Smooth muscle cell (in vitro differentiated cells): ENCODE data around the genes LDHAL6A, TSG101, TMEM86A and MUC15.

DNA sequence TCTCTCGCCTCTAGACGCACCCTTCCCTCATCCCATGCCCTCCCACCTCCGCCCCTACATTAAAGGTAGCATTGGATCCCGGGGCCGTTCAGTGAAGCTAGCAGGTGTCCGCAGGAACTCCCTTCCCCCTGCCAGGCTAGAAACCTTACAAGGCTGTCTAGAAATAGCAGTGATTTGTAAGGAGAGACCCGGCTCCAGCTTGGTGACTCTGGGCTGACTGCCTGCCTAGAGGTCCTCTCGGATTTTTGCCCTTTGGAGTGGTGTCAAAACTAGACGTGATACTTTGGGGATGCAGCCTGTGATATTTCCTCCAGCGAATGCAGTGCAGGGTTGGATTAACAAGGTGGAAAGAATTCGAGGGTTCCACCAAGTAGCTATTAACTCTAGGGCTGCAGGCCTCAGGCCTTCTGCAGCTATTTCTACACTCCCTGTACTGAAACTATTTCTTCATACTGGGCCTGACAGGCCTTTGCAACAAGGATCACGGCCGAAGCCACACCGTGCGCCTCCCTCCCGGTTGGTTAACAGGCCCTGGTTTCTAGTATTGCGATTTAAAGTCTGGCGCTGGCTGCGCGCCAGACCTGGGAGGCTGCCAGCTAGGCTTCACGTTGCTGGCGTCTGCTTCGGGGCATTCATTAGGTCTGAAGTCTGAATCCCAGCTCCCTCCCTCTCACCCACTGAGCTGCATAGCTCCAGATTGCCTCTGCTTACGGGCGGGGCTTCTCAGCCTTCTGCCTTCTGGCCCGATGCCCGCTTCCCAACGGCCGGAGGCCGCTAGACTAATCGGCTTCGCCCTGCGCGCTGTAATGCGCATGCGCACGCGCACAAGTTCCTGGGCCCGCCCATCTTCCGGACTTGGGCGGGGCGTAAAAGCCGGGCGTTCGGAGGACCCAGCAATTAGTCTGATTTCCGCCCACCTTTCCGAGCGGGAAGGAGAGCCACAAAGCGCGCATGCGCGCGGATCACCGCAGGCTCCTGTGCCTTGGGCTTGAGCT is 1.3 kb downstream of the LDHA start:
- RAMPAGE, long total RNA = no peak

- RAMPAGE, long total RNA = no peak
Observed at GRCh38 chr11:18455475-18456258, at the start of gene LDHAL6A. Gene LDHAL6A, plus strand, starts transcription at chr11:18455856.

DNA sequence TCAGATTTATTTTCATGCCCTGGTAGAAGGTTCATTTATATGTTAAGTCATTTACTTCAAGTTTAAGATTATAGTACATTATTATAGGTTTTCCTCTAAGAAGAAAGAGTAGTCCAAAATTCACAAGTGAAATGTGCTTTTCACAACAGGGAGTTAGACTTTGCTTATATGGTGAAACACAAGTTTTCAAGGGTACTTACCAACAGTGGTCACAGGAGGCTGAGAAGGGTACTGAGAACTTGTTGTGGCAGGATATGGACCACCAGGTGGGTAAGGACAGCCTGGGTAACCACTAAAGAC is 24.5 kb downstream of the TSG101 start:
- RAMPAGE, long total RNA = no peak

- RAMPAGE, long total RNA = start-site peak on the minus strand at chr11:18526849-18526910, 533 and 179 reads in 2 replicates; start-site peak on the plus strand at chr11:18526961-18527063, 17 and 31 reads in 2 replicates
Observed at GRCh38 chr11:18526431-18527424, at the start of gene TSG101. Gene TSG101, minus strand, starts transcription at chr11:18526942.

GRCh38 chr11:18698340-18699562 is at the start of gene TMEM86A:
Gene TMEM86A, plus strand, starts transcription at chr11:18698779.
- RAMPAGE, long total RNA = start-site peak on the plus strand at chr11:18698718-18698782, 20 and 19 reads in 2 replicates

- RAMPAGE, long total RNA = no peak
Observed at GRCh38 chr11:19218714-19219392, 17.1 kb upstream of the CSRP3 start.

DNA sequence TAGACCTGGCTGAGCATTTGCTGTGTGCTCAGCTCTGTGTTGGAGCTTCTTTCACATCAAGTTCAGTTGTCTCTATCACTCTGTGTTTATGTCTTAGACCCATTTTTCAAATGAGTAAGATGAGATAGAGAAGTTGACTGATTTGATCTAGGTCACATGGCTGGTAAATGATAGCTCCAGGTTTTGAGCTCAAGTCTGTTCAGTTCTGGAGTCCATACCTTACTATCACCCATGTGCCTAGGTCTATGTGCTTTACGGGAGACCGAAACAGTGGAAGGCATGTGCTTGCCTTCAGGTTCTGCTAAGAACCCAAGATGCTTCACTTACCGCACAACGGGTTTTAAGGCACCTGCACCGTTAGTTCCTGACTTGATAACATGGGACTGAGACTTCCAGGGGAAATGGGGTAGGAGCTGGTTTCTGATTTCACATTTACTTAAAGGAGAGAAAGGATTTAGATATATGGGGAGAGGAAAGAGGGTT is 20.6 kb downstream of the NAV2 start:
- RAMPAGE, long total RNA = no peak

GRCh38 chr11:19813491-19813802 is 100.8 kb downstream of the NAV2 start:
- RAMPAGE, long total RNA = no peak

DNA sequence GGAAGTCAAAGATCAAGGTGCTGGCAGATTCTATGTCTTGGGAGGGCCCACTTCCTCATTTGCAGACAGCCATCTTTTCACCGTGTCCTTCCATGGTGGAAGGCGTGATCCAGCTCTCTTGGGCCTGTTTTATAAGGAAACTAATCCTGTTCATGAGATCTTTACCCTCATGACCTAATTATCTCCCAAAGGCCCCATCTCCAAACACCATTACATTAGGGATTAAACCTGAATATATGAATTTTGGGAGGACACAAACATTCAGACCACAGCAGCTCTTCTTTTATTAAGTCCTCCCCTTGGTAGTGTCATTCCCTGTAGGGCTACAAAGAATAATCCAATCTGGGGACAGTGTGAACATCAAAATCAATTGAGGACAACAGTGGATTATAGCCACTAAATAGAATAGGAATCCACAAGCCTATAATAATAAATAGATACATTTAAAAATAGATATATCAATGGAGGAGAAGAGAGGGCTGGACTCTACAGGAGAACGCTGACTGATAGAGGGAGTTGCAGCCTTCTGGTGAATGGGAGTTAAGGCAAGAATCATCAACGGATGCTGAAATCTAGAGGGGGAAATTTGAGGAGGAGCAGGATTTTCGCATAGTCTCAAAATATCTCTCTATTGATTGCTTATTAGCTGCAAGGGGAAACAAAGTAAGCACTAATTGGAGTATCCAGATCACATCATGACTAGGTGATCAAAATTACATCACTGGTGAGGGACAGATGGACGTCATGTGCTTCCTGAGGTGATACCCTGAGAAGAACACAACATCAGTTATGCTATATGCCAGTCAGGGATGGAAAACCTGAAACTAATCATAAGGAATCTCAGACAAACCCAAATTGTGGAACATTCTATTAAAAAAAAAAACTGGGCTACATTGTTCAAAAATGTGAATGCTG is 124.4 kb downstream of the NAV2 start:
- RAMPAGE, long total RNA = no peak

GRCh38 chr11:19994918-19995469 is 165.3 kb downstream of the DBX1 start:
- RAMPAGE, long total RNA = no peak

DNA sequence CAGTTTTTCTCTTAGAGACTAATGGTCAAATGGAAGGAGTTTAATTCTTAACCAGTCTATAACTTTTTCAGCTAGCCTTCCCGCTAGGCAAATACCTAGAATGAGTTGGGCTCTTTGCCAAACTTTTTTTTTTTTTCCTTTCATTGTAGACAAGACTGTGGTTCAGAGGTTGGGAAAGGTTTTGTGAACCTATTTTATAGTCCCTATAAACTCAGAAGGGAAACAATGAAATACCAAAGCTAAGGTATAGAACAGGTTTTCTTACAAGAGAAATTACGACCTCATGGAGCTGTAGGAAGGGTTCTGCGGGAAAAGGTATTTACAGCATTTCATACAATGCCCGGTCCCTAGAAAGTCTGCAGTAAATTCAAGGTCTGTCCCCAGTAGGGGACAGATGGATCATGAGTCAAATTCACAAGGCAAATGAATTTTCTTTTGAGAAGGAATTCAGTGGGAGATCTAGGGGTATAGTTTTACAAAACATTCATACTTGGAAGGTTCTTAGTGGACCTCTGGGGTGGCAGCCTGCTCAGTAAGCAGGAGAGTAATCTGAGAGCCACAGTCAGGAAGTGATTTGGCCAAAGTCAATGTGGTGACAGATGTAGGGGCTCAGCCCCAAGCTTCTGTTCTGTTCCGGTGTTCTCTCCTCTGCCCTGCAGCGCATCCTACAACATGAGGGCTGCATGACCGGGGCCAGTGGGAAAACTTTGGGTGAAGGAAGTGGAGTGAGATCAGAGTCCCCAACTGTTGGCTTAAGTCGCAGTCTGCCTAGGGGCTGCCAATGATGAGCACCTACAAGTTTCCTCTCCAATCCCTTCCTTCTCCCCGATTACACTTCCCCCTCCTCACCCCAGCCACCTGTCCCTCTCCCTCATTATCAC is 146.7 kb downstream of the DBX1 start:
- RAMPAGE, long total RNA = no peak

GRCh38 chr11:20387799-20388497 is 432 bp downstream of the PRMT3 start:
- RAMPAGE, long total RNA = no peak

GRCh38 chr11:22667951-22668499 is 1.6 kb downstream of the GAS2 start:
- RAMPAGE, long total RNA = no peak

GRCh38 chr11:26473910-26474163 is 98.2 kb downstream of the MUC15 start:
- RAMPAGE, long total RNA = no peak

DNA sequence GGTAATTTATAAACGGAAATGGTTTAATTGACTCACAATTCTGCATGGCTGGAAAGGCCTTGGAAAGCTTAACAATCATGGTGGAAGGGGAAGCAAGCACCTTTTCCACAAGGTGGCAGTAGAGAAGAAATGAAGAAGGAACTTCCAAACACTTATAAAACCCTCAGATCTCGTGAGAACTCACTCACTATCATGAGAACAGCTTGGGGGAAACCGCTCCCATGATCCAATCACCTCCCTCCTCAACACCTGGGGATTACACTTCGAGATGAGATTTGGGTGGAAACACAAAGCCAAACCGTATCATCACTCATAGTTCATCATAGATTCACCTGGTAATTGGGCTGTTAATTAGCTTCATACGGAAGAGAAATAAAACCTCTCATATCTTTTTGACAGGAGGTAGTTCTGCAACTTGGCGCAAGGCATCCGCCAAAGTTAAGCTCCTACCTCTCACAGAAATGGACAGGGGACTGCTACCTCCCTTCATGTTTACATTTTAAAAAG is 49.0 kb downstream of the MUC15 start:
- RAMPAGE, long total RNA = no peak

GRCh38 chr11:26571837-26573348 is at the start of gene MUC15:
Gene MUC15, minus strand, starts transcription at chr11:26572263.
- RAMPAGE, long total RNA = no peak

DNA sequence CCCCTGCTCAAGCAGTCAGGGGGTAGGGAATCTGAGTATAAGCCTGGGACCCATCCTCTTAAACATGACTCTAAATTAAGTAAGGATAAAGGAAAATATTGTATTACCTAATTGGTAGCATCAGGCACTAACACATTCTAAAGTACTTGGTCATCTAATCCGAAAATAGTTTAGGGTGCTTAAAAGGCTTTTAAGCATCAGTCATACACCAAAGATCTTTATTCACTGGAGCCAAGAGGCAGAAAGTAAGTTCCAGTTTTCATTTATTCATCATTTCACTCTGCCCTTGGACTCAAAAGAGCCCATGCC is 119.9 kb upstream of the SLC5A12 start:
- RAMPAGE, long total RNA = no peak

GRCh38 chr11:27258258-27258827 is 104.7 kb downstream of the CCDC34 start:
- RAMPAGE, long total RNA = no peak

DNA sequence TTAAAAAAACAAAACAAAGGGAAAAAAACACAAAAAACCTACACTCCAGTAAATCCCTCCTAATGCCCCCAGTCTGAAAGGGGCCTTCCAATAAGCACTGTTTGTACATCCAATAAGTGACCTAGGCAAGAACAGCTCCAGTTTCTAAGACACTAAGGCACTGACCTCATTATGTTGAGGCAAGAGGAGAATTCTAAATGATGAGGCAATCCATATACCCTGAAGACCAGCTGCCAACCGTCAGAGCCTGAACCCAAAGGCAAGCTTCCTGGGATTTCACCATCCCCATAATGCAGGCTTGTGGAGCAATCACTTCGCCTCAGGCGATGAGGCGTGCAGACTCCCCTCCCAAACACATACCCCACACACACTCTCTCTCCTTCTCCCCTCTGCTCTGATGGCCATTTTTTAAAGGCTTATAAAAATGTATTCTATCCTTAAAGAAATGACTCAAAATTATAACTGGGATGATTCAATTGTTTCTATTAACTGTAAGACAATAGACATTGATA is 49.5 kb downstream of the LGR4 start:
- RAMPAGE, long total RNA = no peak

DNA sequence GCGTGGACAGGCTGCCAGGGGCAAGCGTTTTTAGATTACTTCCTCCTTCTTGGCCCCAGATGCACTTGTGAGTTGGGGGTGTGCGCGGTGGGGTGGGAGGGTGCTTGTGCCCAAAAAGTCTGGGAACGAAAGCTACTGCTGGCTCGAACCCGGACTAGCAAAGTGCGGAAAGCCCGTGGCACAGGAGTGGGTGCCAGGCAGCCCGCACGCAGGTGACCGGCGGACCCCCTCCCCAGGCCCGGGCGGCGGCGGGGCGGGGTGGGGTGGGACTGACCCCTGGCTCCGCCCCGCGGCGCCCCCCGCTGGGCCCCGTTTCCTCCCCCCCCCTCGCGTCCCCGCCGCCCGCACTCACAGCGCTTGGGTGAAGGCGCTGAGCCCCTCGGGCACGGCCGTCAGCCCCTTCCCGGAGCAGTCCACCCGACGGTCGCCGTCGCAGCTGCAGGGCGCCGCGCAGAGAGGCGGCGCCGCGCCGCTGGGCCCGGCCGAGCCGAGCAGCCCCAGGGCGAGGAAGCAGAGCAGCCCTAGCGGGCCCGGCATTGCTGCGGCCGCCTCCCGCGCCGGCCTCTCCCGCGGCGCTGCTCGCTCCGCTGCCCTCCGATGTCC is 723 bp downstream of the LGR4 start:
- RAMPAGE, long total RNA = no peak